ENCODE measurements around a stretch of chr1.

DNA sequence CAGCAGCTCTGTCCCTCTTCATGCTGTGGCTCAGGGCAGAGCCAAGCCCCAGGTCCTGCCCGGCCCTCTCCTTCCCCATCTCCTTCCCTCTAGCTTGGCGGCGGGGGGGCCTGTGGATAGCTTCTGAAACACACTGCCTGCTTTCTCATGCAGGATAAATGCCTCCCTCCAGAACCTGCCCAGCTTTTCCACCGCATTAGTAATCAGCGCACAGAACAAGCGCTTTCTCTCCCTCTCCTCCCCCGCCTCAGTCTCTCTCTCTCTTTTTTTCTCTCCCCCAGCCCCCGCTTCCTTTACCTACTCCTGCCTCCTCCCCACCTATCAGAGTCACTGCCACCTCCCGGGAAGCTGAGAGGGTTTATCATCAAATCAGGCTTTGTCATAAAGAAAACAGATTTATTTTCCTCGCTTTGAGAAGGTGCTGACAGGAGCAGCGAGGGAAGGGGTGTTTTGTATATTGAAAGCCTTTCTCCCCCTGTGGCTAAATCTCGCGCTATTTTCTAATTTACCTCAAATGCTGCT, 20.1 kb downstream of the OPTC start:
- PRO-cap: unidirectional peak, minus-strand start at position 91 of the sequence

DNA sequence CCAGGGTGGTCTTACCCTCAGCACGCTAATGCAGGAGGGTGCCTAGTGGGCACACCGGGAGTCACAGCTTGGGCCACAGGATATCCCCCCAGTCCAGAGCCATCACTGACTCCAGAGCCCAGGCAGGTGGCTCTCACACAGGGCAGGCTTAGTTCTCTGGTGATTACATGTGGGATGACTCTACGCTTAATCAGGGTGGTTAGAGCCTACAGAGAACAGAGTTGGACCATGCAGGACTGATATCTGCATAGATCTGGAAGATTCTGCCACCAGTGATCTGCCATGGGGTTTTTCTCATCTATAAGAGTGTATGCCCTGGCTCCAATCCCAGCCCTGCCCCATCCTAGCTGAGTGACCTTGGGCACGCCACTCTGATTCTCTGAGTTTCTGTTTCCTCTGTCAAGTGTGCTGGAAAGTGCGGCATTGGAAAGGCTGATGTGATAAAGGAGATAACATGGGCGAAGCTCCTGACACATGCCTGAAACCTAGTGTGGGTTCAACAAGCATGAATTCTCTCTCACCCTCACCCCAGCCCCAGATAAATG, 27.3 kb downstream of the OPTC start:
- PRO-cap: no peak

DNA sequence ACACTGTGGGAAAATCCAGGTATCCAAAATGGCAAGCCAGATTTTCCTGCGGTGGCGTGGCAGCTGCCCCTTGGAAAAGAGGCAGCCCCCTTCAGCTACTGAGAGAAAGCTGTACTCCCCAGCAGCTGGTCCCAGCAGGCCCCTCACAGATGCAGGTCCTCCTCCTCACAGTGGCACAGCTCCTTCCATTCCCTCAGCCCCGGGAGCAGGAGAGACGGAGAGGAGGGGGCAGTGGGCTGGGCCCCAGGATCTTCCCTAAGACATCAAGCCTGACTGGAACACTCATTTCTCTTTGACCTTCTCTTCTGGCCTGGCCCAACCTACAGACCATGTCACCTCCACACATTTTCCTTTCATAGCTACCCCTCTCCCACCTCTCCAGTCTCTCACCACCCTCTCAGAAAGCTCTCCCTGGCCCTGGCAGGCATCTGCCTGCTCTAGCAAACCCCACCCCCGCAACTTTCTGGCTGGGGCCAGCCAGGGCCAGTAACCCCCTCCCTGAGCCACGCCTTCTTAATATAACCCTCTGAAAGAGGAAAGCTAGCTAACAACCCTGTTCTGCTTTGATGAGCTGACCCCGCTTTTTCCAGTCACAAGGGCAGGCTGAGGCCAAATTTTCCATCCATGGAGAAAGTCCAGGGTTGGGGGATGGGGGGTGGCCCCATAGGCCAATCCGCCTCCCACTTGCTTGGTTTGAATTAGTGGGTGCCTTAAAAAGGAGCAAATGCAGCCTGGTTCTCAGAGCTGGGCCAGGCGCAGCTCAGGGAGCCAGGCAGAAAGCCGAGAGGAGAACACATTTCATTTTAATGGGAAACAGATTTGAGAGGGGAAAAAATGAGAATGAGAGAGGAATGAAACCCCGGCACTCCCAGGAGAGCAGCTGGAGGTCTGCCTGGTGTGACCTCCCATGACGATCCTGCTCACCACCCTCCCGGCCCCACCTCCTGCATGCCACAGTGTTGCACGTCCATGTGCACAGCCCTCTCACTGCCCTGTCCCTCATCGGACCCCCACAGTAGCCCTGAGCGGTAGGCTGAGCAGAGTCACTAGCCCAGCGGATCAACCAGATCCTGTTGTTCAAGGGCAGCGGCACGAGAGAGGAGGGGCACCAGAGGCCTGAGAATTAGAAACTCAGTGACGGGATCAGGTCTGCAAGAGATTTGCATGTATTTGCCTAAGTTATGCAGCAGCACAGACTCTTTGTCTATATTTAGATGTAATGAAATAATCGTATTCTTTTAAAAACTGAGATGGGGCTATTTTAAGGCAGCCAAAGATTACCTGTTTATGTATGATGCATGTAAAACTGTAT, 62.2 kb downstream of the OPTC start:
- PRO-cap: bidirectional peak, plus-strand start at position 741 of the sequence, minus-strand start at position 439 of the sequence

DNA sequence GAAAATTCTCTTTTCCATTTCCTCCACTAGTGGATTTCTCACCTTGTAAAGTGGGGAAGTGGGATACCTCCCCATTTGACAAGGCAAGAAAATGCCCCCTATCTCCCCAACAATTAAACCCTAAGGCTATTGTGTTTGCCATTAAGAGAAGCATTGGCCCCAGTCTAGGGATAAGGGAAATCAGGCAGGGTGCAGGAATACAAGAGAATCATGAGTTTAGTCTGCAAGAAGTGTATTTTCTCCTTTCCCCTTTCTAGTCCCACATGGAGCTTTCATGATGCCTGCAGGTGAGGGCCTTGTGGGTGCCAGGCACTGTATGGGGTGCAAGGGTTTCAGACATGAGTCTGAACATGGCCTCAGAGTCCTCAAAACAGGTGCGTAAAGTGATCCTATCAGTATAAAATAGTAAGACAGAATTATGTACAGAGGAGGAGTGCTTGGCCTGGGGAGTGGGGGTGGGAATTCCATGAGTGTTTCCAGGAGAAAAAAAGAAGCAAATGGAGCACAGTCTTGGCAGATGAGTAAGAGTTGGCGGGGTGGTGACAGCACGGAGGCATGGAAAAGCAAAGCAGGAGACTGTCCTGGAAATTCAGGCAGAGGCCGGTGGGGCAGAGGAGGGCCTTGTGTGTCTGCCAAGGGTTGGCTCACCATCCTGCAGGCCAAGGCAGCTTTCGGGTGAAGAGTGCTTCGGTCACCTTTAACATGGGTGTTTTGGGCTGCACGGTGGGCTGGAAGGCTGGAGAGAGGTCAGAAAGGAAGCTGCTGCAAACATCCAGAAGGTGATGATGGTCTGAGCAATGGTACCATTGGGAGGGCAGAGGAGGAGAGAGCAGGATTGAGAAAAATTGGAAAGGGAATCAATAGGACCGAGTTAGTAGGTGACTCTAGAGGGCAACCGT, 63.3 kb downstream of the OPTC start:
- PRO-cap: no peak

- PRO-cap: no peak
These were observed 29.1 kb upstream of the ATP2B4 start for GRCh38 chr1:203597258-203598135.

- PRO-cap: no peak
These were observed 960 bp upstream of the ATP2B4 start for GRCh38 chr1:203625464-203626279.

GRCh38 chr1:203658126-203658483, 31.5 kb downstream of the ATP2B4 start:
- PRO-cap: no peak

GRCh38 chr1:203672128-203672361, 45.4 kb downstream of the ATP2B4 start:
- PRO-cap: bidirectional peak, plus-strand start at chr1:203672562, minus-strand start at chr1:203672268

GRCh38 chr1:203740650-203741627, 24.0 kb upstream of the LAX1 start:
- PRO-cap: no peak

- PRO-cap: no peak
These were observed 14.2 kb upstream of the SNRPE start for GRCh38 chr1:203846981-203847821.

DNA sequence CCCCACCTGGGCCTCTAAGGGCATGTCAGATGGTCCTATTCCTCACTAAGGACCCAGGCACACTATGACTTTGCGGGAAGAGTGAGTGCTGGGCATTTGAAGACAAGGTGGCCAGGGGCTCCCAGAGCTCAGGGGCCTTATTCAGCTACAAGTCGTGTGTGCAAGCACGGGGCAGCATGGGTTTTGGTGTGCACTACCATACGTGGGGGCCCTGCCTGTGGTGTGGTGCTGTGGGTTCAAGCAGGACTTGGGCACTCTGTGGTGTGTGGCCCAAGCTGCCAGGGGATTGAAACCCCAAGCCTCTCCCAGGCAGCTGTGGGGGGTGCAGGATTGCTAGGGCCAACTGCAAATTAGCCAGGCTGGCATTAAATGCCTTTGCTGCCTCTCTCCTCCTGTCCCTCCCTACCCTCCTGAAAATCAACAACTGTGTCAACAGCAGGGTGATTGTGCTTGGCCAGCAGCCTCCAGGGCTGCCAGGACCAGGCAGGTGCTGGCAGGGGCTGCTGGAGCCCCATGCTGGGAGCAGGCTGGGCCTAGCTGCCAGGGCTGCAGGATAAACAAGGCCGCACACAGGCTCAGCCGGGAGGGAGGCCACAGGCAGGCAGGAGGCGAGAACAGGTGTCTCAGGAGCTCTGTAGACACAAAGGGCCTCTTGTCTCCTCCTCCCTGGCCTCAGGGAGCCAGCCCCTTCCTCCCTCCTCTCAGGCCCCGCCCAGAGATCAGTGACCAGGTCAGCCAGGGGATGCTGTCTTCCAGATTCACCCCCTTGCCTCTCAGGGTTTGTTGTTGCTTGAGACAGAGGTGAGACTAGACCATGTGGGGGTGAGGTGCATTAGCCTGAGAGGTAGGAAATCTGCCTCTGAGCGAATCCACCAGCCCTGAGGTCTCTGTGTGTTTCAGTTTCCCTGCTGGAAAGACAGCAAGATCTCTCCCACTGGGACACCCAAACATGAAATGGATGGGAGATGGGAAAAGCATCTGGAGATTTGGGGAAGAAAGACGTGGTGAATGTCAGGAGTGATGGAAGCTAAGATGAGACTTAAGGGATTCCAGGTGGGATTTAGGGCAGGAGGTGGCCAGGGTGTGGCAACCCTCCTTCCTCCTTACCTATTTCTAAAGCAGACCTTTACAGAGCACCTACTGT, 11.5 kb downstream of the SOX13 start:
- PRO-cap: no peak

- PRO-cap: no peak
These were observed 21.9 kb downstream of the SOX13 start for GRCh38 chr1:204094861-204095190.

DNA sequence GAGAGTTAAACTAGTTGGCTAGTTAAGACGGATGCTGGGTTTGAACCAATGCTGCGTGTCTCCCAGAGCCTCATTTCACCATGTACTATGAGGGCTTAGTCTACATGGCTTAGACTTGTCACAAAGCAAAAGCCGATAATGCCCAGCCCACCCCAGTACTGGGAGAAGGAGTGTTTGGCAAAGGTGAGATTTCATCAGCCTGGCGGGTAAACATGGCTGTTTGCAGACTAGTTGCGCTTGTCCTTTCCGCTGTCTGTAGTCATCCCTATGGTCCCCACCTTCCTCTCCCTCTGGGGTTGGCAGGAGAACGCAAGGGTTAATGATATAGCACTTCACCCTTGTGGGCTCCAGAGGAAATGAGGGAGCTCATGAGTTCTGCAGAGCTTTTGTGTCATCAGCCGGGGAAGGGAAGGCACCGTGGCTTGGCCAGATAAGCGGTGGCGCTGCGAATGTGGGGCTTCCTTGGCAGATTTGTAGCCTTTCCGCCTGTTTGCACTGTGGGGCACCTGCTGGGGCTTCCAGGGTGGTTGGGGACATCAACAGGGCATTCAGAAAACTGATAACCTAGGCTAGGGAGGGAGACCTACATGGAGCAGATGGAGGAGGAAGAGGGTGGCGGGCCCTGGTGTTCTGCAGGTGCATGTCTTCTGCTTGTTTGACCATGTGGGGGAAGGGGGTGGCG, 29.3 kb downstream of the SOX13 start:
- PRO-cap: no peak

DNA sequence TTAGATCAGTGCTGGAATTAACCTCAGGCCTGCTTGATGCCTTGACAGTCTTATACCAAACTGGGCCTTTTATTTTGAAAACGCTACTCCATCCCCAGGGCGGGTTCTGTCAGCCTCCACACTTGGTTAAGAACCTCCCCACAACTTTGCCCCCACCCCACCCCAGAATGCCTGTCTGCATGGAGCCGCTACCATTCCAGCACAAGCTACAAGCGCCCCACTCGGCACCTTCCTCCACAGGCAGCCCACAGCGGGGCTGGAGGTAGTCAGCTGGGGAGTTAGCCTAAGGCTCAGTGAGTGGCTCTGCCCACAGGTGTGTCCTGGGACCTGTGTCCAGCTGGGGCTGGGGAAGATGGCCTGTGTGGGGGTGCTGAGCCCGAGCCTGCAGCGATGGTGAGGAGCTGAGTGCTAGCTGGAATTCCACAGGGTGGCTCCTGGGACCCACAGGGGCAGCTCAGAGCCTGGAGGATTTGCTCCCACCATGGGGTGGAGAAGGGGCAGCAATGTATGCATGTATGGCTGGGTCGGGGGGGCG, 1.1 kb downstream of the ETNK2 start:
- PRO-cap: no peak

- PRO-cap: no peak
These were observed 41.0 kb upstream of the GOLT1A start for GRCh38 chr1:204254903-204255102.

GRCh38 chr1:204255774-204256278, 42.0 kb upstream of the GOLT1A start:
- PRO-cap: no peak

- PRO-cap: no peak
These were observed 24.8 kb downstream of the PLEKHA6 start for GRCh38 chr1:204334913-204335282.

DNA sequence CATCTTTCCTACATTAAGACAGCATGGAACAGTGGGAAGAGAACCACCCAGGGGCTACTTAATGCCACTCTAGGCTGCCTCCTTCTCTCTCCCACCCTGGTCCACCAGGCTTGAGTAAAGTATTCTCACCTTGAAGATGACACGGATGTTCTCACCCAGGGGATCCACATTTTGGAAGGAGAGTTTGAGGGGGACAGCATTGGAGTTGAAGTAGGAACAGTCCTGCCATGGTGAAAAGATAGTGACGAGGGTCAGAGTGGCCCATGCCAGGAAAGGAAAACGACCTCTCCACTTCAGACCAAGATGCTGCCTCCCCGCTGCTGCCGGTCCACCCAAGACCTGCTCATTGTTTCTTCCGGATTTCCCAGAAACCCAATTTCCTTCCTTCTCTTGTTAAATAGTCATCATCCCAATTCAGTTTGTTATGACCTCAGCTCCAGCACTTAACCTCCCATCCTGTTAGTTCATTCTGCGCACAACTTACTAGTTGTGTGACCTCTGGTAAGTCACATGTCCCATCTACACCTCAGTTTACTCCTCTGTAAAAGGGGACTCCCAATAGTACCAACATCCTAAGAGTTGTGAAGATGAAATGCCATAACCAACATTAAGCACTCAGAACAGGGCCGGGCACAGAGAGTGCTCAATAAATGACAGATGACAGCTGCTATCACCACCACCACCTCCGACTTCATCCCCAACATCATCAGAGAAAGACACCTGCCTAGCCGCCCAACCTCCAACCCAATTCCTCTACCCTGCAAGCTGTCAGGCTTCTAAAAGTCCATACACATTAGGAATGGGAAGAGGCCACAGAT, 29.9 kb upstream of the PPP1R15B start:
- PRO-cap: no peak

DNA sequence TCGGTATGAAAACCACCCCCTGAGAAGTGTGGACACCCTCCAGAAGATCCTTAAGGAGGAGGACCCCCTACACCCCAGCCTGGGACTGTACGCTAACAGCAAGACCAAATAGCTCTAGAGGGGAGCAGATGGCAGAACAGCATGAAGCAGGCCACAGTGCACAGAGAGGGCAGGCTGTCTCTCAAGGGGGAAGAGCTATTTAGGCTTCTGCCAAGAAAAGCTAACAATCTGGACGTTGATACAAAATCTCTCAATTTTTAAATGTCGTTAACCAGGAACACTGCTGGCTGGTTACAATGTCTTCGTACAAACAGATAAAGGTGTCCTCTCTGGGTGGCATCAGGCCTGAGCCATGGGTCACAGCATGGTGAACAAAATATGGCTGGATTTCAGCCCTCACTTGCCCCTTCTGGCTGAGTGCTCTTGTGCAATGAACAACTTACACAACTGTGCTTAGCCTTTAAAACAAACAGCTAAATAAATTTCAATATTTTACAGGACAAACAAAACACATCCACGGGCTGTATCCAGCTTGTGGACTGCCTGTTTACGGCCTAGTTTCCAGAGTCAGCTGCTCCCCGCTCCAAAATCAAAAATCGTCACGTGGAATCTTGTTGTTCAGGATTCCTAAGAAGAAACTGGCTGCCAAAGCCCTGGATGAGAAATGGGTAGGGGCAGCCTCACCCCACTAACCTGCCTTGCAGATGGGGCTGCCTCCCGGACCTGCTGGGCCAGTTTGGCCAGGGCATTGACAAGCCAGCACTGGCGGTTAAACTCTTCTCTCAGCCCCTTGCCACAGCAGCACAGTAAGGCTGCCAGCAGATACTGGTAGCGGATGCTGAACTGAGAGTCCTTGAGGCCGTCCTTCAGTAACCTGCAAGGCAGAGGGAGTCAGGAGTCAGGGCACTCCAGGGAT, 31.4 kb upstream of the PPP1R15B start:
- PRO-cap: no peak

DNA sequence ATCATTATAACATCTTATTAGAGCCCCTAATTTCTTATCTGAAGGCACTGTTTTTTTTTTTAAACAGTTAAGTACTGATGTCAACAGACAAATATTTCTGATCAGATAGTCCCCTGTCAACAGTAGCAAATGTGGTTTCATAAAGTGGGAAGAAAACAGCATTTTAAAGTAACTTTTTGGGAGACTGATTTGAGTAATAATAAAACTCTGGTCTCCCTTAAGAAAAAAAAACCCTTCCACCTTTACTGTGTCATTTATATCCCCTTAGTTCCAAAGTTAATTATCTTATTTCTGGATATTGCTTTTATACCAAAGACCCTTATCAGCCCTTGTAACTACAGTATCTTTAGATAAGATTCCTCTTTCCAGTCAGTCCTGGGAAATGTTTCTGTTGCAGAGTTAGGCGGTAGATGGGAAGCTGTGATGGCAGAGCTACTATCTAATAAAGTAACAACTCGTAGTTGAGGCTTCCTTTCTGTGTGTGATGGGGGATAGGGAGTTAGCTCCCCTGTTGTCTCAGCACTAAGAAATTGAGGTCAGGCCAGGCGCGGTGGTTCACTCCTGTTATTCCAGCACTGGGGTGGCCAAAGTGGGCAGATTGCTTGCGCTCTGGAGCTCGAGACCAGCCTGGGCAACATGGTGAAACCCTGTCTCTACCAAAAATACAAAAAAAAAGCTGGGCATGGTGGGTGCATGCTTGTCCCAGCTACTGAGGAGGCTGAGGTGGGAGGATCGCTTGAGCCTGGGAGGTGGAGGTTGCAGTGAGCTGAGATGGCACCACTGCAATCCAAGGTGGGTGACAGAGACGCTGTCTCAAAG, 39.9 kb downstream of the MDM4 start:
- PRO-cap: no peak